ENCODE measurements around a stretch of chr10.

- RAMPAGE, long total RNA: no peak
- RRBS: no CpG with 5 or more reads among the region's 4 CpGs
Measured at GRCh38 chr10:28940480-28940958, 263.2 kb downstream of the BAMBI start.

DNA sequence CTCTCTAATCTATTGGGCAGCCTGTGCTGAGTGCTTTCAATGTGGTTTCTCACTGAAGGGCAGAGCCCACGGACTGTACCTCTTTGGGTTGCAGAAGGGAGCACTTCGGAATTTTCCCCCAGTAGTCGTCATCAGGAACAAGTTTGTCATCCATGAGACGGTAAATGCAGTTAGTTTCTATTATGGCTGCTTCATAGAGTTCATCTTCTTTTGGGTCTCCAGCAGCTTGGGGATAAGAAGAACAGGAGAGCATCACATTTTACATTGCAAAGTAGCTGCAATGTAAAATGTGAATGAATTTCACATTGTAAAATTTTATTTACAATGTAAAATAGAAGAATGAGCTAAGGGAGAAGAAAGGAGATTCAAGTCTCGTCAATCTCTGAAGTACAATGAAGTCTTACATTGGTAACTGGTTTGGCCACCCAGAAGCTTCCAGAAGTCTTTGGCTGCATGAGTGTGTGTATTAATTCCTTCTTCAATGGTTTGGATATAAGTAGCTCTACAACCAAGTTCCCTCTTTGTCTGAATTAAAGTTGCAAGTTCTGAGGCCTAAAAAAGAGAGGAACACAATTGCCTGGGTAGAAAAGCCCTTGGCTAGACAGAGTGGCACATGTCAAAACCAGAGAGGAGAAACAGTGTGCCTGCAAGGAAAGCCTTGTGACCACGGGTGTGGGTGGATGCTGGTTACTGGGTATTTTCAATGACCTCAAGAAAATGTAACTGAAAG is 148.6 kb downstream of the SVIL start:
- RAMPAGE, long total RNA: no peak
- RRBS: no CpG with 5 or more reads among the region's 6 CpGs

DNA sequence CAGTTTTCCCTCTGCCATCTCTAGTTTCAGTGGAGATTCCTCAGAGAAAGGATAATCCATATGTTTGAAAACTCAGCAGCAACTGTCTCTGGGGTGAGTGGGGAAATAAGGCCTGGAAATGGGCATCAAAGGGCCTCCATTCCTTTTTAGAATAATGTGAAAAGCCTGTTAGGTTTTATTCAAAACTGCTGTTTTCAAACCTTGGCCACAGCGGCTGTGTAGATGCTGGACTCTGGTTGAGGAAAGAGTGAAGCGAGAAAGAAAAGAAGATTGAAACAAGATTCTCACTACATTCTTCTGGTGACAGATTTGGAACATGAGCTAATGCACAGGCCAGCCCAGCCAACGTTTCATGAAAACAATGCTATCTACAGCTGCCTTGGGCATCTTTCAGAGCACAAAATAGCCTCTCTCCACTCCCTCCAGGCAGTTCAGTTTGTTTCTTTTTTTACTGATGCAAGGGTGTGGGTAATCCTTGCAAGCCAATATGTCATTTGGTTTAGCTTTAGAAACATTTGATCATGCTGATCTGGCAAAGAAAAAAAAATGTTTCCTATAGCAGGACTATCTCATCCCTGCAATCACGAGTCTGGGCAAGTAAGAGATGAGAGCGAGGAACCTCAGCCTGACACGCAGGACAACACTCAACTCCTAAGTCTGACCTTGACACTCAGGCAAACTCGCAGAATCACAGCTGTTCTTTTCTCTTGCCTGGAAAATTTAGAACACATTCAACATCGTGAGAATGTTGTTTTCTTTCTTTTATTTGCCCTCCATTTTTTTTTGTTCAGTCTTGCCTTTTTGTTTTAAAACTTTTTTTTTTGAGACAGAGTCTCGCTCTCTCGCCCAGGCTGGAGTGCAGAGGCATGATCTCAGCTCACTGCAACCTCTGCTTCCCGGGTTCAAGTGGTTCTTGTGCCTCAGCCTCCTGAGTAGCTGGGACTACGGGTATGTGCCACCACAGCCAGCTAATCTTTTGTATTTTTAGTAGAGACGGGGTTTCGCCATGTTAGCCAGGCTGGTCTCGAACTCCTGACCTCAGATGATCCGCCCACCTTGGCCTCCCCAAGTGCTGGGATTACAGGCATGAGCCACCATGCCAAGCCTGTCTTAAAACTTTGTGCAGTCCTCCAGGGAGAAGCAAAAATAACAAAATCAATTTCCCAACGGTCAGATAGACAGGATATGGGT is 35.8 kb downstream of the SVIL start:
- RAMPAGE, long total RNA: no peak
- RRBS: no CpG with 5 or more reads among the region's 17 CpGs

- RAMPAGE, long total RNA: no peak
- RRBS: no CpG with 5 or more reads among the region's 9 CpGs
Measured at GRCh38 chr10:29606358-29607293, 28.1 kb downstream of the SVIL start.

- RAMPAGE, long total RNA: no peak
- RRBS: no CpG with 5 or more reads among the region's 13 CpGs
Measured at GRCh38 chr10:29619003-29619866, 15.5 kb downstream of the SVIL start.

- RAMPAGE, long total RNA: no peak
- RRBS: no CpG with 5 or more reads among the region's 7 CpGs
Measured at GRCh38 chr10:29628986-29629321, 5.8 kb downstream of the SVIL start.

DNA sequence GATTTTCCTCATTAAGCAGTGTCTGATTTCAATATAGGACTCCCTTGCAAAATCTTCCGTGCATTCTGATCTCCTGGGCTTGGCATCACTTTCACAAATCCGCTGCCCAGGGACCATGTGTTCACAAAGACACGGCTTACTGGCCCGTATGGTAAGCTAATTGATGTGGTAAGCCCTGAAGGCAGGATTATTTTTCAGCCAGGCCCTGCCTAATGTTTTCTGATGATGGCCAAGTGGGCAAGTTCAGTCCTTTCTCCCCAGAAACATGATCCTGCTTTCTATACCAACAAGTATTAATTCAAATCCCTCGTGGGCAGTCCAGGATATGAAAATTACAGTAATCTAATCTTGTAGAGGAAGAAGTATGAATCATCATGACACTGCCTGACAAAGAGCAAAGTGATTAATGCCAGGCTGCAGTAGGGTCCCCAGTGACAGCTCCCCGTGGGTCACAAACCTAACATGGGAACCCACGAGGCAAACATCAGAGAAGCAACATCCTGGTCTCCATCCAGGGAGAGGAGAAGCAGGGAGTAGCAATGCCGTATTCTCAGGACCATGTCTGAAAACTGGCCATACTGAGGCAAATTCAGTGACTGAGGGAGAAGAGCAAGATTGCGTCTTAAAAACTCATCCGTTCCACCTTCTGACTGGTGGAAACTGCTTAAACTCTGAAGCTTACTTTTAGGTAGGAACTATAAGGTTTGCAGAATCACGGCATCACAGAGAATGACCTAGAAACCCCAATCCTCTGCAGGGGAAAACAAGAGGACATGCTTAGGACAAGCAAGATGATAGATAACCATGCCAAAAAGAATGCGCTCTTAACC is 11.8 kb upstream of the SVIL start:
- RAMPAGE, long total RNA: no peak
- RRBS: no CpG with 5 or more reads among the region's 12 CpGs

- RAMPAGE, long total RNA: no peak
- RRBS: 1% methylated on average over 38 of the region's 81 CpGs
Measured at GRCh38 chr10:29734516-29735573, 100.1 kb upstream of the SVIL start.

DNA sequence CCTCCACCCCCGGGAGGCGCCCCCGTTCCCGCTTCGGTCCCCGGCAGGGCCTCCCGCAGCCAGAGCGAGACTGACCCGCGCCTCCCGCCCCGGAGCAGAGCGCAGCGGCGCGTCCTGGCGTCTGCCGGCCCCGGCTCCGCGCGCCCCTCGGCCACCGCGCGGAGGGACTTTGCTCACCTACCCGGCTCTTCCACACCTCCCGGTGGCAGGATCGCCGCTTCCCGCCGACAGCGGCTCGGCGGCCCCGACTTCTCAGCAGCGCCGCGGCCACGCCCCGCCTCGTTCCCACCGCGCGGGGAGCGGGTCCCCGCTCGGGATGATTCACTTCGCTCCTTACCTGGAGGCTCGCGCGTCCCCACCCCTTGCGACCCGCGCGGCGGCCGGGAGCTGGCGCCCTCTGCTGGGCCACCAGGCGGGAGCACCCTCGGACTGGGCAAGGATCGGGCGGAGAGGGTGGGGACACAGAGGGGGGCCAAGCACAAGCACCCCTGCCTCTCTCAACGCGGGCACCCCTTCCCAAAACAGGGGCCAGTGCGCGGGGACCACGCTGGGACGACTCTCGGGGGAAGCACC is 100.9 kb upstream of the SVIL start:
- RAMPAGE, long total RNA: start-site peak on the minus strand centred at position 302 of the sequence, 196 bp wide, 1,021 and 420 reads in 2 replicates
- RRBS: 2% methylated on average over 21 of the region's 70 CpGs

DNA sequence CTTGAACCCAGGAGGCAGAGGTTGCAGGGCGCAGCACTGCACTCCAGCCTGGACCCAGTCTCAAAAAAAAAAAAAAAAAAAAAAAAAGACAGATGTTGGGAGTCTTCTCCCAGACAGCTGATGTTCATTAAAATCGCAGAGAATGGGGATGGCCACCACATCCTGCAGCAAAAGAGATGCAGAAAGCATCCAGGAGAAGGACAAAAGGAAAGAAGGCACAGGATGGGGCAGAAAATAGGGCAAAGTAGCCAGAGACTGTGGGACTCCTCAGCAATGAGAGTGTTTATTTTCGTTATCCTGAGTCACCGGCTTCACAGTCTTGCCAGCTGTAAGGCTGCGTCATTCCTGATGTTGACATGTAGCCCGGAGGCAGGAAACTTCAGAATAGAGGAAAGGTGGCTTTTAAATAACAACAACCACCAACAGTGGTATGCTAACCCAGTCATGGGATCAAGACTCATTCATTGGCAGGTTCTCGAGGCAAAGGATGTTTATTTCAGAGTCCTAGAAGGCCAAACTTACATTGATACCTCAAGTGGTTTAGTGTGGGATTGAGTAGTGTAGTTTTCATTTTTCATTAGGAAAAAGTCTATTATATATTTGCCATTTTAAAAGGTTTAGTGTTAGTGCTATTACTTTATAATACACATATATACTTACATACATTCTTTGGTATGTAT is 149.6 kb upstream of the SVIL start:
- RAMPAGE, long total RNA: no peak
- RRBS: 3% methylated on average over 2 of the region's 7 CpGs

DNA sequence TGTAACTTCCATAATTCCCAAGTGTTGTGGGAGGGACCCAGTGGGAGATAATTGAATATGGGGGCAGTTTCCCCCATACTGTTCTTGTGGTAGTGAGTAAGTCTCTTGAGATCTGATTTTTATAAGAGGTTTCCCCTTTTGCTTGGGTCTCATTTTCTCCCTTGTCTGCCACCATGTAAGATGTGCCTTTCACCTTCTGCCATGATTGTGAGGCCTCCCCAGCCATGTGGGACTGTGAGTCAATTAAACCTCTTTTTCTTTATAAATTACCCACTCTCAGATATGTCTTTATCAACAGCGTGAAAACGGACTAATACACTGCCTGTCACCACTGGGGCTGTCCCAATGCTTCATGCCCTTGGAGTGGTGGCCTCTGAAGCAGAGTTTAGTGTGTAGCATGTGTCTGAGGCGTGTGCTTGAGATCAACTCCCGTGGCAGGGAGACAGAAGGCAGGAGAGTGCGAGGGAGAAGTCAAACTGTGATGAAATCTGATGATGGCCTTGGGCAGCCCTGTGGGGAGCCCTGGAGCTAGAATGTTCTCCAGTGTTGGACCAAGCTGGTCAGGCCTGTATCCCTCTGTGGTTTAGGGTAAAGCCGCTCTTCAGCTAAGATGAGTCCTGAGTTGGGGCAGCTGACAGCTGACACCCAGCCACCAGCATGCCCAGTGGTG is 170.2 kb upstream of the SVIL start:
- RAMPAGE, long total RNA: no peak
- RRBS: no CpG with 5 or more reads among the region's 6 CpGs

DNA sequence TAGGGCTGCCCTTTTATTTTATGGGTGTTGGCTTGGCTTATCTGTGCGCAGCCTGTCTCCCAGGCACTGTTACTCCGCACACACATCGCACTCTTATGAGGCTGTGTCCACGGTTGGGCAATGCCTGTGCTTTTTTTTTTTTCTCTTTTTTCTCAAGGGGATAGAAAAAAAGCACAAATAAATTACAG is 177.9 kb downstream of the JCAD start:
- RAMPAGE, long total RNA: no peak
- RRBS: no CpG with 5 or more reads among the region's 4 CpGs

- RAMPAGE, long total RNA: no peak
- RRBS: no CpG with 5 or more reads among the region's 2 CpGs
Measured at GRCh38 chr10:29976224-29976640, 83.2 kb downstream of the JCAD start.

GRCh38 chr10:30115393-30115703 is 56.0 kb upstream of the JCAD start:
- RAMPAGE, long total RNA: start-site peak on the minus strand at chr10:30115466-30115616, 133 and 202 reads in 2 replicates
- RRBS: no CpG with 5 or more reads among the region's 6 CpGs

DNA sequence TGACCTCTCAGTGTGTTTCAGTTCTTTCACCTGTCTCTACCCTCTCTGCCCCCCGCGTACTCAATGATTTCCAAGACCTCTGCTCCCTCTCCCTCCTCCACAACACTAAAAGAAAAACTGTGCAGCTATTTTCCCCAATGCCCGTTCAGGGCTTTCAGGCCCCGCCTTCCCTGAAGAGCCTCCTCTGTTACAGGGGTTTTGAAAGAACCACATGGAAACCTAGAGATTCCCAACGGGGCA is 128.7 kb downstream of the MTPAP start:
- RAMPAGE, long total RNA: no peak
- RRBS: no CpG with 5 or more reads among the region's 5 CpGs

DNA sequence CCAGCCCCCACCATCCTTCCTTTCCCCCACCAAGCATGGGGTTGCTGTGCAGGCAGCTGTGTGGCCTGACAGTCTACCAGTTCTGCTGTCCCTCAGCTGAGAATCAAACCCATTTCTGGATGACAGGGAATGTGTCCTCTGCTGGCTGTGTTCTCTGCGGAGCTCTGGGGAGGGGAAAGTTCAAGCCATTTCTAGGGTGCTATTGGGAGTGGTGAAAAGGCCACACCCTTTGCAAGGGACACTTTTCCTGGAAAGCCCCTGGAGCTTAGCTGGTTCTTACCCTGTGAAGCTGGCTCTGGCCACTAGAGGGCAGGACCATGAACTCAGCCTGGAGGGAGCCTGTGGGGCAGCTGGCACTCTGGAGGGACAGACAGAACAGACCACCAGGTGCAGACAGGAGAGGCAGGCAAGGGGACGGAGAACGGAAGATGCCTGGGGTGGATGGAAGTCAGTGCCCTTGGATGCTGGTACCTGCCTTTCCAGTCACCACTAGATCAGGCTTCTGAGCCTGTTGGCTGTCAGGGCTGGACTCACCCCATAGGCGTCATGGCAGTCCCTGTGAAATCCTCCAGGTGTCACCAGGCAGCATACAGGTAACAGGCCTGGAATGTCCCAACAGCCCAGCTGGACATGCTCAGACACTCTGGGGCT is 10.6 kb upstream of the MTPAP start:
- RAMPAGE, long total RNA: no peak
- RRBS: no CpG with 5 or more reads among the region's 4 CpGs

DNA sequence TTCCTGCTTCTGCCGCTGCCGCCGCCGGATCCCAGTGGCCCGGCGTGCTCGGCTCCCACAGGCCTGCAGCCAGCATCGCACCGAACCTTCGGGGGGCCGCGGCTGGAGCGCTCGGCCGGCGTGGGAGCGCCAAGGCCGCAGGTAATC is 127 bp downstream of the MAP3K8 start:
- RAMPAGE, long total RNA: no peak
- RRBS: 3% methylated on average over 16 of the region's 18 CpGs

- RAMPAGE, long total RNA: no peak
- RRBS: no CpG with 5 or more reads among the region's 17 CpGs
Measured at GRCh38 chr10:30436920-30437911, 3.2 kb downstream of the MAP3K8 start.

GRCh38 chr10:30502229-30502758 is 68.3 kb downstream of the MAP3K8 start:
- RAMPAGE, long total RNA: no peak
- RRBS: no CpG with 5 or more reads among the region's 6 CpGs

DNA sequence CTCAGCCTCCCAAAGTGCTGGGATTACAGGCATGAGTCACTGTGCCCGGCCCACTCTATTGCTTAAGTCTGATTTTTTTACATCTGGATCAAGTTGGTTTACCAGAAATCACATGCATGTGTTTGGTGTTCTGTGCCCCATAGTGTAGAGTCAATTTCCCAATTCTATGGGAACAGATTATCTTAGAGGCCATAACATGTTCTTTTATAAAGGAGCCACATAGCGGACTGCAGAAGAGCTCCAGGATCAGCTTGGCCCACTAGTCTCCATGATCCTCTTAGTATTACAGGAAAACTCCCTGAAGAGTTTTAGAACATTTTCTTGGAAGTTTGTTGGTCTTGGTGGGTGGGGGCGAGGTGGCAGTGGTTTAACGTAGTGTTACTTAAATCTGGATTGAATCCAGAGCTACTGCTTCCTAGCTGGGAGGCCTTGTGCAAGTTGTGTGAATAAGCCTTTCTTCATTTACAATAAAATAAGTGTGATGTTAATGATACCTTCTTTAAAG is 96.8 kb downstream of the LYZL2 start:
- RAMPAGE, long total RNA: no peak
- RRBS: no CpG with 5 or more reads among the region's 4 CpGs